Colon Carcinoma Metastatic in the Lung (tissue), 2 donors: ENCODE measurements around a stretch of chr12.

DNA sequence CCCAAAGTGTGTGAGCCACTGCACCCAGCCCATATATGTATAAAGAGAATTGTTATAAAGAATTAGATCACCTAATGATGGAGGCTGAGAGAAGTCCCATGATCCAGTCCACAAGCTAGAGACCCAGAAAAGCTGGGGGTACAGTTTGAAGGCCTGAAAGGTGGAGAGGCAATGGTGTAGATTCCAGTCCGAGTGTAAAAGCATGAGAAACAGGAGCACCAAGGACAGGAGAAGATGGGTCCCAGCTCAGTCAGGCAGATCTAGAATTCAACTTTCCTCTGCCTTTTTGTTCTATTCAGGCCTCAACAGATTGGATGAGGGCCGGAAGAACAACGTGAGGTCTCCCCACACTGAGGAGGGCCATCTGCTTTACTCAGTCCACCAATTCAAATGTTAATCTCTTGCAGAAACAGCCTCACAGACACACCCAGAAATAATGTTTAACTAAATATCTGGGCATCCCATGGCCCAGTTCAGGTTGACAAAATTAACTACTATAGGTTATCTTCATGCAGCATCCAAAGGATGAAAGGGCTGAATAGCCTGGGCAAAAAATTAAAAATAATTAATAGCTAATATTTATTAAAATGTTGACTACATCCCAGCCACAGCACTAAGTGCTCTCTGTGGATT lies 22.7 kb downstream of the BTG1 start:
- PRO-cap, 2 experiments = no peak in any of the 2 experiments

DNA sequence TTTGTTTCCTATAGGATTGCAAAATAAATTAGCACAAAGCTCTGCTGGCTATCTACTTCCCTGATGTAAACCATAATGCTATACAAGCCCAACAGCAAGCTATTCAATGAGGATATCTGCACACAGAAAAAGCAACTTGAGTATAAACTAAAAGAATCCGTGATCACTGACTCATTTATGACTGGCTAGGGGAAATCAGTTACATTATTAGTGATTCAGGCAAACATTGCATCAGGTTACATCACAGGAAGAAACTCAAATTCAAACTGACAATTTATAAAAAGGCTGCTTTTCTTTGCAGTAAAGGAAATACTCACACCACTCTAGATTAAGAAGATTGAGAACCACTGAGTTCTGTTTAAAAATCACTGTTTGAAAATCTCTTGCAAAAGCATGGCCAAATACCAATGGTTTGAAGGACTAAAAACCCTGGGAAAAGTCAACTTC lies 8.4 kb downstream of the BTG1 start:
- PRO-cap, 2 experiments = peak in 1 of 2 experiments; most common minus-strand start position 179 of the sequence (in 1)

DNA sequence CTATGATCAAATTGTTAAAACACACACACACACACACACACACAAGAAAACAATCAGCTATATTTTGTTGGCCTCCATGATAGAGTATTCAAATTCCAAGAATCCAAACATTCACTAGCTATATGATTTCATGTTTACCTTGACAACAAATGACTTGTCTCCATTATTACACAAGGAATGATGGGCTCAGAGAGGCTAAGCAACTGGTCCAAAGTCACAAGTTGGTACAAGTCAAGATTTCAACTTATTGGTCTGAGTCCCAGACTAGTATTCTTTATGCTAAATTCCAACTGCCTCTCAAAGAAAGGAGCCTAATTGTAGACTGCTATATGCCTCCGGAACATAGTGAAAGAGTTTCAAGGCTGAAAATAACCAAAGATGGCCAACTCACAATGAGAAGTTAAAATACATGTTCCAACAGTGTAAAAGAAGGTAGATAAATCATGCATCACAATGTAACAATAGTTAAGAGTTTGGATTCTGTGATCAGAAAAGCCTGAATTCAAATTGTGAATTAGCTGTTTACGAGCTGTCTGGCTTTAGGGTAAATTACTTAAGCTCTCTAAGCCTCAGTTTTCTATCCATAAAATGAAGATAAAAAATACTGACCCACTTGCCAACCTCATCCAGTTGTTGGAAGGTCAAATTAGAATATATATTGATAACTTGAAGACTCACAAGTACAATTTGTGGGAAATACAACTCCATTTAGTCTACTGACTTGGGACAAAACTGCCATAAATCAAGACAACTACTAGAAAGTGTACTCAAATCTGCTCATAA lies 7.4 kb downstream of the BTG1 start:
- PRO-cap, 2 experiments = no peak in any of the 2 experiments

GRCh38 chr12:92142386-92143140 lies 3.1 kb downstream of the BTG1 start:
- PRO-cap, 2 experiments = no peak in any of the 2 experiments

GRCh38 chr12:92148684-92149218 lies 3.1 kb upstream of the BTG1 start:
- PRO-cap, 2 experiments = no peak in any of the 2 experiments

GRCh38 chr12:92158771-92159503 lies 13.3 kb upstream of the BTG1 start:
- PRO-cap, 2 experiments = no peak in any of the 2 experiments

DNA sequence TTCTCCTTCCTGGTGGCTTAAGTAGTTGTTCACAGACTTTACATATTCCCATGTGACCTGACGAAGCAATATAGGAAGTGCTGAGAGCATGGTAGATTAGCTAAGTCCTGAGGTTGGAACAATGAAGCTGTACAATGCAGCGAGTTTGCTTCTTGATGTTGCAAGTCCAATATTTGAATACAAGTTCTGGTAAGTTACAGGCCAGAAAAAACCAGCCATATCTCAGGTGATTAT lies 72.8 kb upstream of the BTG1 start:
- PRO-cap, 2 experiments = no peak in any of the 2 experiments

DNA sequence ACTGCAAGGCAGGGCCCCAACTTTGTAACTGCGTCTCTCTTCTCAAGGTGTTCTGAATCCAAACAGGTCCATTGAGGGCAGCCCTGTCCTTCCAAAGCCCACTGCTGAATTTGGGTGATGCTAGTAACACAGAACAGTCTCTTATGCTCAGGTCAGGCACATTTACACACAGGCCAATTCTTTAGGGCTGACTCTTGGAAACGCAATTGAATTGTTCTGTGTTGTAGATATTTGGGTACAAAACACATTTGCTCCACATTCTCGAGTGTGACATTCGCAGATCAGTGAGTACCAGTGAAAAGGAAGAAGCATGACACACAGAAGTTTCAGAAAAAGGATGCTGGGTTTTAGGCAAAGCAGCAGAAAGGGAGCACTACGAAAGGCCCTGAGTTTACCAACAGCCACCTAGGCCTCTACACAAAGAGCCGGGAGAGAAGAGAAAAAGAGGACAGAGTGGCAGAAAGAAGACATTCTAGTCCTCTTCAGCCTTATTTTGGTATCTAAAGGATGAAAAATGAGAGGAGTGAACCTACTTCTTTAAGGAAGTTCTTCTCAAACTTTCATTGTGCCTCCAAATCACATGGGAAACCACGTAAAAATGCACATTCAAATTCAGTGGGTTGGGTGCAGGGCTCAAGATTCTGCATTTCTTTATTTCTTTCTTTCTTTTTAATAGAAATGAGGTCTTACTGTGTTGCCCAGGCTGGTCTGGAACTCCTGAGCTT lies 254.4 kb upstream of the BTG1 start:
- PRO-cap, 2 experiments = no peak in any of the 2 experiments

GRCh38 chr12:92403736-92404316 lies 258.2 kb upstream of the BTG1 start:
- PRO-cap, 2 experiments = peak in 1 of 2 experiments; most common plus-strand start chr12:92404074 (in 1); most common minus-strand start chr12:92403884 (in 1)

DNA sequence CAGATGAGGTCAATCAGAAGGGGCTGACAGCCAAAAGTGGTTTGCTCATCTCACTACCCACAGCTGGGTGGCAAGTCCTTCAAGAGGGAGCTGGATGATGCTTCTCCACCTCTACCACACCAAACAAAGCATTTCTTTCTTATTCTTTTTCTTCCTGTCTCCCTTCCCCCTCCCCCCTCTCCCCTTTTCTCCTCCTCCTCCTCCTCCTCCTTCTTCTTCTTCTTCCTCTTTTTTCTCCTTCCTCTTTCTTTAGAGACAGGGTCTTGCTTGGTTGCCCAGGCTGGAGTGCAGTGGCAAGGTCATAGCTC lies 268.1 kb upstream of the PLEKHG7 start:
- PRO-cap, 2 experiments = no peak in any of the 2 experiments

- PRO-cap, 2 experiments = no peak in any of the 2 experiments
Observed at GRCh38 chr12:92502272-92502710, 200.5 kb upstream of the PLEKHG7 start.

DNA sequence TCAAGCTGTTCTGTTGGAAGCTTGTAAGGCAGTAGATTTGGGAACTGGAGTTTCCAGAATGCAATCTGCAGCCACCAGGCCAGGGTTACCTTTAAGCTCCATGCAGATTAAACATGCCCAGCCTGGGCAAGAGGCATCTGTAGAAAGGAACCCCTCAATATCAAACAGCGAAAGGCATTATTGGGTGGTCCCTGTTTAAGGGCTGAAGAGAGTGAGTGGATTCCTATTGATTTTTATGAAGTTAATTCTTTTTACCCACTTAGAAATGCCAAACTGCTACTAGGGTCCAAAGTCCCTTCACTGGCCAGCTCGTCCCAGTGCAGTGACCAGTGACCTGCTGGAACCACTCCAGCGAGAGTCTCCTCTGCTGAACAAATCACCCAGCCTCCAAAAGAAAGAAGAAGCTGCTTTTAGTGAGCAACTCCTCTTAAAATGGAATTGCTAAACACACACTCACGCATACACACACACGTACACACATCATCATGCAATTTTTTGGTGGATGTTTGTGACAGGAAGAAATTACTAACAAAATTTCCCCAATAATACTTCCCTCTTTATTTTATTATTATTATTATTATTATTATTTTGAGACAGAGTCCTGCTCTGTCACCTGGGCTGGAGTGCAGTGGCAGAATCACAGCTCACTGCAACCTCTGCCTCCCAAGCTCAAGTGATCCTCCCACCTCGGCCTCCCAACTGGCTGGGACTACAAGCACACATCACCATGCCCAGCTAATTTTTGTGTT lies 198.2 kb upstream of the PLEKHG7 start:
- PRO-cap, 2 experiments = no peak in any of the 2 experiments

DNA sequence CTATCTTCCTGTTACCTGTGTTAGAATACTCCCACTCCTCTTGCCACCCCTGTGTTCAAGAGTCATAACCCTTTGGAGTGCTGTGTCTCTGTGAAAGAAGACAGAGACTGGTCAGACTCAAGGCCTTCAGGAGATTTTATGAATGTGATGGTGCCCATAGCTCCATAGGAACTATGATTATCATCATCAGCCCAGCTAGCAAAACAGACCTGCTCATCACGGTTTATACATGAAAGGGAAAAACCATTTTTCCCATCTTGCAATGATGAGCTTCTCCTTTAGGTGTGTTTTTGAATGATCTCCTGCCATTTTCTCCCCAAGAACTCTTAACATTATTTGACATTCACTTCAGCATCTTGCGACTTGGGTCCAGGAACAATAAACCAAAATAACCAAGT lies 113.1 kb upstream of the PLEKHG7 start:
- PRO-cap, 2 experiments = no peak in any of the 2 experiments

DNA sequence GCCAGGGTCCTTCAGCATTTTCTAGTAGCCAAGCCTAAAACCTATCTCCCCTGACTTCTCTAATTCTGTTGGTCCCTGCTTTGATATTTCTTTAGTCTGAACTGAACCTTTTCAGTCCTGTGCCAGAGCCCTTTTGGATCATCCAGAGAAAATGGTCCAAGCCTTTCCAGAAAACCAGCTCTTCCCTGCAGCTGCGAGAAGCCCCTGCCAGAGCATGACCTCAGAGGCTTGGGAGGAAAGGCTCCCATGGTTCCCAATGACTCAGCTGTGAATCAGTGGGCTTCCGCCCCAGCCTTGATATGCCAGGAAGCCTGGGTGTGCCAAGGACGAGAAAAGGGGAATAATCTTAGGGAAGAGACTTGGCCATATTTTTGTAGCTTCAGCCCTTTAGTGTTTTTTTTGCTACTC lies 43.3 kb downstream of the PLEKHG7 start:
- PRO-cap, 2 experiments = no peak in any of the 2 experiments

- PRO-cap, 2 experiments = no peak in any of the 2 experiments
Observed at GRCh38 chr12:92827915-92828429, 101.1 kb downstream of the EEA1 start.

- PRO-cap, 2 experiments = no peak in any of the 2 experiments
Observed at GRCh38 chr12:92899157-92900084, 29.7 kb downstream of the EEA1 start.

GRCh38 chr12:92905347-92905894 lies 23.7 kb downstream of the EEA1 start:
- PRO-cap, 2 experiments = no peak in any of the 2 experiments

DNA sequence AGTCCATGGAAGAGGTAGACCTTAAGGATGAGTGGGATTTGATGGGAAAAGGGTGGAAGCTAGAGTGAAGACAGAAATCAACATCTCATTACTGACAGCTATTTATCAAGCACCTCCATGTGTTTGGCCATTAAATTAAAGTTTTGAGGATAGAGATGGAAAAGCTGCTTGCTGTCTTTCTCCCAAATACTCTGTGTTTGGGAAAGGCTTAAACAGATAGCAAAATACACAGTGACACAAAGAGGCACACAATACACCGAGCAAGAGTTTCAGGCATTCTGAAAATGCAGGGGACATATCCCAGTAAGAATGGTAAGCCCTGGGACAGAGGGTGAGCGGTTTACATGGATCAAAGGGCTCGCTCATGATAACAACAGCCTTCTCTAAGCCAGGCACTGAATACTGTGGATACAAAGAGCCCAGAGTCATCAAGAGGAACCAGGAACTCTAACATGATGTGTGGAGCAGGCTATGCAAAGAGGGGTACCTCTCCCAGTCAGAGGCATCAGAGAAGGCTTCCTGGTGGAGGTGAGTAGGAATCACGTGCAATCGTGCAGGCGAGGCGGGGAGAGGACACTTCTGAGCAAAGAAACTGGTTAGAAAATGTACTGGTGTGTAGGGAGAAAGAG lies 76.7 kb upstream of the EEA1 start:
- PRO-cap, 2 experiments = no peak in any of the 2 experiments

DNA sequence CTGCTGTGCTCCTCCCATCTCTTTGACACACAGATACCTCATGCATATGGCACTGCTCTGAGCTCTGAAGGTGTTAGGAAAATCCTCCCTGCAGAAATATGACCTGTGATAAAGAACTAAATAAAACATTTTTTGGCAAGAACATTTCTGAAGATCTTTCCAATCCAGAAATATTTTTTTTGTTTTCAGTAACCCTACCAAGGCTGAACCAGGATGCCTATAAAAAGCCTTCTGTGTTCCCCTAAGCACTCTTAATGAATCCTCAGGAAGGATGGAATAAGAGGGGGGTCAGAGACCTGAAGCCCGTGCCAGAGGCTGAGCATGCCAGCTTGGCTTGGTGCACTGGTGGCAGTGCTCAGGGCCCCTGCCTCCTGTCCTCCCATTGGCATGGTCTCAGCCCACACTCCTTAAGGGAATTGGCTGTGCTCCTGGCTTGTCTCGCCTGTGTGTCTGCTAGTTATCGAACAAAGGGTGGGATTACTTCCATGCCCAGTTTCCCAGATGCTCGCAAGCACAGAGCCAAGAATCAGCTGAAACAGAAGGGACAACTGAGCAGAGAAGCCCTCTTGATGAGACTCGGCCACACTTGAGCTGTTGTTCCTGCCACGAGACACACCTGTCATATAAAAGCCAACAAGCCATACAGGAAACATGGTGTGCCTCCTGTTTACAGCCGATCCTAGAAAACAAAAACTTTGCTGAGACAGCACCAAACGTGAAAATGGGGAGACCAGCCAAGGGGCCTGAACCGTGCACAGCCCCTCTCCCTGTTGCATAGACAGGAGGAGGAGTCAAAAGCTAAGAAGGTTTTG lies 132.7 kb upstream of the EEA1 start:
- PRO-cap, 2 experiments = no peak in any of the 2 experiments

GRCh38 chr12:93122455-93123306 lies 193.6 kb upstream of the EEA1 start:
- PRO-cap, 2 experiments = no peak in any of the 2 experiments